ENCODE results near the gene HSD17B2.

DNA sequence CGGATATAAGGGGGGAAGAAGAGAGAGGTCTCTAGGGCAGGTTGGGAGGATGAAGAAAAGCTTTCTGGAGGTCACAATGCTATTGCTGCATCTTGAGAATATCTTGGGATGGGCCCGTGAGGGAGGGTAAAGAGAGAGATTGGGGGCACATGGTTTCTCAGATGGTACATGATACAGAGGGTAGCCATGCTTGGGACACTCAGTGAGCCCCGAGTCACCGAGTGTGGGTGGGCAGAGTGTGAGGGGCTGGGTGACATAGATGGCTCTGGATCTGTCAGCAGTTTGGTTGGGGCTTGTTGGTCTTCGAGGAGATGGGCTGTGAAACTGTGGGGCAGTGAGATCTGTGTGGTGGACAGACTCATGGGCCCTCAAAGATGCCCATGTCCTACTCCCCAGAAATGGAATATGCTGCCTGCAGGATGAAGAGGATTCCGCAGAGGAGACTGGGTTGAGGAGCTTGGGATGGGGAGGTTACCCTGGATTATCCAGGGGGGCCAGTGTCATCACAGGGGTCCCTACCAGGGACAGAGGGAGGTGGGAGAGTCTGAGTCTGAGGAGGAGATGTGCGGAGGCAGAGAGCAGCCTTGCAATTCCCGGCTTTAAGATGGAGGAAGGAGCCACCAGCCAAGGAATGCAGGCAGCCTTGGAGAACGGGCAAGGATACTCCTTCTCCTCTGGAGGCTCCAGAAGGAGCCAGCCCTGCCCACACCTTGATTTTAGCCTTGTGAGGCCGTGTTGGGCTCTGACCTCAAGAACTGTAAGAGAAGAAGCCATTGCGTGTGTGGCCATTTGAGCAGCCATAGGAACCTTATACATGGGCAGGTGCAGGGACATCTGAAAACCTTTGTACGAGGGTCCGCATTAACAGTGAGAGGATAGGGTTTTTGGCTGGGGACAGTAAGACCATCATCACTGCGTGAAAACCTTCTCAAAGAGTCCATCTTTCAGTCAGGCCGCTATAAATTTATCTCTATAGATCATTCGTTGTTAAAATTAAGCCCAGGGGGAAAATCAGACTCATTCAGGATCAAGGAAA is 84.9 kb downstream of the CMIP start:
- PRO-cap, result no peak

DNA sequence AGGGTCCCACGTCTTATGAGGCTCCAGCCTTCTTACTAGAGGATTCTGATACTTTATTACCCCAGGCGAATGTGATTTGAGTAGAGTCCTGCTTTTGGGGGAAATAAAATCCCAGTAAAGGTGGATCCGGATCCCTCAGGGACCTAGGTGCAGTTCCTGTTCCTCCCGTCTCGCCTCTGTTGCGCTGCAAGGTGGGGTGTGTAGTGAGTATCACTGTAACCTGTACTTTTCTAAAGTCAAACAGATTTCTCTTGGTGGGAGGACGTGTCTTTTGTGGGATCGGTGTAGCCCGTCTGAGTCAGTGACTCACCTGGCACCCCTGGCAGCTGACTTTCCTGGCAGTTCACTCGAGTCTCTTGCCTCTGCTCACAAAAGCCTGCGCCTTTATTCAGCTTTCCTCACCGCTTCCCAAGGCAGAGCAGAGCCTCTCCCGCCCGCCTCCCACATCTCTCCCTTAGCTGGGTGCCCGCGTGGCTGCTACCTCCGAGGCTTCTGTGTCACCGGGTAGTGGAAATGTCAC is 85.7 kb downstream of the CMIP start:
- PRO-cap, result no peak

DNA sequence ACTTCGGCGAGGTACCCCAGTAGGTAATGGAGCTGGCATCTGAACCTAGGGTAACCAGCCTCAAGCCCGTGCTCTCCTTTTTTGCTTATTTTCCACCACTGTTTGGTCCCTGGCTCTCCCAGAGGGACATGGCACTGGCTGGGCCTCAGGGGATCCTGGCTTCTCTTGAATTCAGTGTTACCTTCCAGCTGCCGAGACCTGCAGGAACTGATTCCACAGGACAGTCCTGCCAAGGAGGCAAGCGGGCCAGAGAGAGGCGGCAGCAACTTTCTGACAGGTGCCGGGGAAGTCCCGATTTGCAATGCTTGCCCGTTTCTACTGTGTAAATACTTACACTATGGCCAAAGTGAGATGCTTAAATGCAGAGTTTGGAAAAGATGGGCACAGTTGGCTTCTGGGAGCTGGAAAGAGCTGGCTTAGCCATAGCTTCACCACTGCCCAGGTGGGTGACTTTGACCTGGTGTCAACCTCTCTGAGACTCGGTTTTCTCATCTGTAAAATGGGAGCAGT is 124.8 kb downstream of the CMIP start:
- PRO-cap, result no peak

GRCh38 chr16:81583915-81584226 is 139.3 kb downstream of the CMIP start:
- PRO-cap, result no peak

DNA sequence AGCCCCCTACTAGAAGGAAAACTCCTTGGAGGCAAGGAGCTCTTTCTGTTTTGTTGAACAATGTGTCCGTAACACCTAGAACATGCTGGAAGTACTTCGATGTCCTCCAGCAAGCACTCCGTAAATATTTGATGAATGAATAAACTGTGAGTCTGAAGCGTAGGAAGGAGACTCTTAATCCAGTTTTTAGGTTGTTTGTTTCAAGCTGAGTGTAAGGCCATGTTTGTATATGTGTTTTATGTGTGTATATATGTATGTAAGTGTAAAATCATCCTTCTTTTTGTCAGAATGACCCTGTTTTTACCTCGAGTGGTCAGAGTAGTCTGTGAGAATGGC is 139.6 kb downstream of the CMIP start:
- PRO-cap, result no peak

DNA sequence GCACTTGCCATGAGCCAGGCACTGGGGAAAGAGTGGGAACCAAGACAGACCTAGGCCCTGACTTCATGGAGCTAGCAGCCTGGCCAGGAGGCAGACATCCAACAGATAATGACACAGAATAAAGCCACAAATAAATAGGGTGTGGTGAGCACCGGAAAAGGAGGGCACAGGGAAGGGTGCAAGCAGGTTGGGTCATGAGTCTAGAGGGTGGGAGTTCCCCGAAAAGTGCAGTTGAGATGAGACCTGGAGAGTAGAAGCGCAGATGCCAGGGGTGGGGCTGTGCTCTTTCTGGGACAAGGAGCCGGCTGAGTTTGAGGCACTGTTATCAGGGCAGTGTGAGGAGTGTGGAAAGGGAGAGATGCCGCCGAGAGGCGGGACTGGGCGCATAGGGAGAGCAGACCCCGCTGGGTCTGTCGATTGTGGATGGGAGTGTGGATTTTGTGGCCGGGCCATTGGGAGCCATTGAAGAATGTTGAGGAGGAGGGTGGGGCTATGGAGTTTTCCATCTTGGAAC is 162.1 kb downstream of the CMIP start:
- PRO-cap, result no peak

- PRO-cap, result no peak
Measured at GRCh38 chr16:81634602-81635181, 144.4 kb upstream of the PLCG2 start.

DNA sequence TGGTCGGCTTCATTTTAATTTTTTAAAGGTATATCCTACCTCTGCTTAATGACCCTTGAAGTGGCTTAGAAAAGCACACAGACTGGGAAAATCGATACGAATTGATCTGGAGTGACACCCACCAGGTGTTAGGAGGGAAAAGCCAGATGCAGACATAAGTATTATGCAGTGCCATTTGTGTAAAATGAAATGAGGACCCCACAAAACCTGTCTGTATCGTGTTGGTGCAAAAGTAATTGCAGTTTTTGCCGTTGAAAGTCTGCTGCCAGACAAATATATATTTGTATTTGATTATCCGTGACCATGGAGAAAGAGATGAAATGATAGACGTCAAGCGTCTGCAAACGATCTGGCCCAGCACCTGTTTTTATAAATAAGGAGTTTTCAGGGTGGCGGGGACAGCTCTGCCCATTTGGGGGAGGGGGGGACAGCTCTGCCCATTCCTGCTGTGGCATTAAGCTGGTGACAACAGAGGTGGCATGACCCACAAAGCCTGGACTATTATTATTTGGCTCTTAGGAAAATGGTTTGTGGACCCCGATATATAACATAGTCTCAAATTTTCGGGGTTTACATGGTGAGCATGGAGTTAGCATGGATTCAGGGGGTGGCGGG is 143.6 kb upstream of the PLCG2 start:
- PRO-cap, result no peak

DNA sequence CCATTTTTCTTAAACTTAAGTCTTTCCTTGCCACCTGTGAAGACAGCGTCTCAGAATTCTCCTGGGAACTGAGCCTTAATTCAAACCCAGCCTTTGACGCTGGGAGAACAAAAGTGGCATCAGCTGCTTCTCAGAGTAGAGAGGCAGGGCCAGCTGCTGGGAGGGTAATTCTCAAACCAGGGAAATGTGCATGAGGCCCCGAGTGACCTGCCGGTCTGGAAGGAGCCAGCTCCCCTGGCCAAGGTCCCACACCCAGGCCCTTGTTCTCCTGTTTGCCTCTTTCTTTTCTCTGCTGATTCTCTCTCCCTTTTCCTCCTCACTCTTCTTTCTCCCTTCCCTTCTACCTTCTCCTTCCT is 84.2 kb upstream of the PLCG2 start:
- PRO-cap, result no peak

- PRO-cap, result no peak
Measured at GRCh38 chr16:81841698-81842363, 62.7 kb downstream of the PLCG2 start.

GRCh38 chr16:81901833-81902255 is 109.4 kb downstream of the SDR42E1 start:
- PRO-cap, result no peak

DNA sequence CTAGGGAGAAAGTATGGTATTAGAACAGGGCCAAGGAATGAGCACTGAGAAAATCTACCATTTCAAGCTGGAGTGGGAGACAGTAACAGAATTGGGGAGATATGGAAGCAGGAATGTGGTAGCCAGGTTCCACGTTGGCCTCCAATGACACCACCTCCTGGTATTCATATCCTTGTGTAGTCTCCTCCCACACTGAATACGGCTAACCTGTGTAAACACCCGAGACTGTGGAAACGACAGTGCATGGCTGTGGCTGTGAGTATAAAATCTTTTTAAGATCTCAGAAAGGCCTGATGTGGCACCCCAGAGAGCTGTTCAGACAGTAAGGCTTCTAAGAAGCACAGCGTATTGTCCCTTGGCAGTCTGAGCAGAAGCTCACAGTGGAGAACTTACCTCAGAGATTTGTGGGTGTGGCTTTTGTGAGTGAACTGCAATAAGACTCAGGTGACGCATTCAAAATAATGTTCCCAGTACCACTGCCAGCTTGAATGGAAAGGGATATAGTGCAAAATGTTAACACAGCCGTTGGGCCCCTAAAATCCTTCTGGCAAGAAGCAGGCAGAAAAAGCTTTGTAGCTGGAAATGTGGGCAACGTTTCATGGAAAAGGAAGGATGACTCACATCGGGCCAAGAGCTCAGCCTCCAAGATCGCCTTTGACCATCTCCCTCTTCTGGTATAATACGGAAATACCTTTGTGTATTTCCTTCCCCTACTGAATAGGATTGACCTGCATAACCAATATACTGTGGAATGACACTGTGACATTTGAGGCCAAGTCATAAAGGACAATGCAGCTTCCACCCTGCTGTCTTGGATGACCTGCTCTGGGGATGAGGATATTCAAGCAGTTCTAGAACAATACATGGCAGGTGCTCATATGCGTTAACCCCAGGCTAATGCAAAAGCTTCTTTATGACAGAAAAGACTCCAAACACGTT is 14.3 kb downstream of the SDR42E1 start:
- PRO-cap, result no peak

- PRO-cap, result no peak
Measured at GRCh38 chr16:82034672-82035859, at the start of gene HSD17B2. HSD17B2 (plus strand) TSS chr16:82035253.

DNA sequence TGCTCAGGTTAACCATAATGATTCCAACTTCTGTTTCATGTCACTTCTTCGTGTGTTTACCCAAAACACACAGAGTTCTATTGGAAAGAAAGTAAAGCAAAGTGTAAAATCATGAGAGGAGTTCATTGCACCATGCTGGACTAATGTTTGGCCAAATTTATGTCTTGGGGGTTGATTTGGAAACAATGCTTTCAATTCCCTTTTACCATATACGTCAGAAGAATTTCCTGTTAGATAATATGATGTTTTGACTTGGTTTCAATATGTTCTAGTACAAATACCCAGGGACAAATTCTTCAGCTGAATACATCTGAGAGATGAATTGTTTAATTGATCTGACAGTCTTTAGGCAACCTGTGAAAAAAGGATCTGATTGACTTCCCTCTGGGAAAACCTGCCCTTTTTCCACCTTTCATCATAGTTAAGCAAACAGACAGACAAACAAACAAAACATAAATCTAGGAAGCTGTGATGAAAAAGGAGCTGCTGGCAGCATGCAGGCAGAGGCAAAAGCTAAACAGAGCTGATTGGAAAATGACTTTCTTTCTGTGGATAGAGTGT is 26.0 kb upstream of the MPHOSPH6 start:
- PRO-cap, result no peak

DNA sequence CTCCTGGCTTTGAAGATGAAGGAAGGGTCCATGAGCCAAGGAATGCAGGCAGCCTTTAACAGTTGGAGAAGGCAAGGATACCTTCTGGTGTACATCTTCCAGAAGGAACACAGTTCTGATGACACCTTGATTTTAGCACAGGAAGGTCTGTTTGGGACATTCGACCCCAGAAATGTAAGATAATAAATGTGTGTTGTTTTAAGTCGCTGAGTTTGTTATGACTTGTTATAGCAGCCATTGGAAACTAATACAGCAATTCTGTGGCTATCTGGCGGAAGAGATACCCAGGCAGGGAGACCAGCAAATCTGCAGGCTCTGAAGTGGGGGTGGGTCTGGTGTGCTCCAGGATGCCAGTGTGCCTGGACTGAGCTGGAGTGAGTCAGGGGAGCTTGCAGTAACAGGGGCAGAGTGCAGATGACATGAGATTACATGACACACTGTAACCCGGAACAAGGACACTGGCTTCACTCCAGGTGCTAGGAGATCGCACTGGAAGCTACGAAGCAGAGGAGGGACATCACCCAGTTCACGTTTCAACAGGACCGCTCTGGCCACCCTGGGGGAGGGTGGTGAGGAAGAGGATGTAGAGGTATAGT is 475.4 kb downstream of the CDH13 start:
- PRO-cap, result no peak

DNA sequence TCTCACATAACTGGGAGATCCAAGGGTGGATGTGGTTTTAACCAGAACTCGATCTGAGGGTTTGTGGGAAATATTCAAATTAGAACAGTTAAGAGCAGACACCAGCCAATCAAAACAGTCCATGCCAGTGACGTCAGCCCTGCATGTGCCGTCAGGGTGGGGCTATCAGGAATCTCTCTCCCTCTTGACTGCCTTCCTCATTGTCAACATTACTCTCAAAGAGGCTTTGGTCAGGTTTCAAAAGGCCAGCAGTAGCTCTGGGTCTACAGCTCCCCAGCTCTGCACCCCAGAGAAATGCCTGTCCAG is 94.2 kb upstream of the HSBP1 start:
- PRO-cap, result no peak

- PRO-cap, result no peak
Measured at GRCh38 chr16:83813876-83814800, 6.4 kb downstream of the HSBP1 start.

DNA sequence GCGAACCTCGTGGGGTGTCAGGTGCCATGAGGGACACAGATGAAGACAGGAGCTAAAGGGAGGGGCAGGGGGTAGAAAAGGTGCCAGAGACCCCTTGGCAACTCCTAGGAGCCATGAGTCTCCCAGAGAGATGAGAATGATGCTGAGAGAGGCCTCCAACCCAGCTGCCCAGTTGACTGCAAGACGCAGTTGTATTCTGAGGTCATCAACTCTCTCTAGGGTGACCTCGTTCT is 13.4 kb downstream of the MLYCD start:
- PRO-cap, result no peak

DNA sequence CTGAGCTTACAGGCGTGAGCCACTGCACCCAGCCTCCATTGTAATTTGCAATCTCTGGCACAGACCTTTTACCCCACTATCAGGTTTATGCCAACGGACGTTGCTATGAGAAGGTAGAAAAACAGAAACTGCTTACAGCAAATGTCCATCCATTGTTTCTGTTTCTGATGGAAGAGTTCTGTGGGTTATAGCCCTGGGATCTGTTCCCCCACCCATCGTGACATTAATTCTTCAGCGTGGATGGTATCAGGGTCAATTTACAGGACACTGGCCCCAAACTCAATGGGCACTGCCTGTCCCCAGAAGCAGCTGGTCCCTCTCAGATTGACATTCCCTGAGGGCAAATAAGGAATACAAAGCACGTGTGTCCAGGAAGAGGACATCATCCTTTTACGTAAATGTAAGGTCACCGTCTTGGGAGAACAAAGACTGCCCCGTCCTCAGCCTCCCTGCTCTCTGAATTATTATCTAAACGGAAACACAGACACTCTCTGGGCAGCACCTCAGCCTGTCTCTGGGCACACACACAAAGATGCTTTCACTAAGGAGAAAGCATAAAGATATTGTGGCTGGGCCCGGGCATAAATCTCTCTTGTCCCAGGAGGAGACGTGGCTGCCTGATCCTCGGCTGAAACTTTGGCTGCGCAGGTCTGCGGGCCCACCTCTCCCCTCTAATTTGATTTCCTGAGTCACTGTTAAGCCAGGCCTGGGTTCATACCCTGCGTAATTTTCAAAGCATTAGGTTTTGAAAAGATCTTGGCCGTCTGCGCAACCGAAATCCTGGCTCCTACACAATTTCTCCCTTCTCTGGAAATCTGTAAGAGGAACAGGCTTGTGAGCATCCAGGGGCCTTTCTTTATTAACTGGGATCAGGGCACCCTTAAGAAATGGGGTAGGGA is 5.1 kb downstream of the KCNG4 start:
- PRO-cap, result no peak

DNA sequence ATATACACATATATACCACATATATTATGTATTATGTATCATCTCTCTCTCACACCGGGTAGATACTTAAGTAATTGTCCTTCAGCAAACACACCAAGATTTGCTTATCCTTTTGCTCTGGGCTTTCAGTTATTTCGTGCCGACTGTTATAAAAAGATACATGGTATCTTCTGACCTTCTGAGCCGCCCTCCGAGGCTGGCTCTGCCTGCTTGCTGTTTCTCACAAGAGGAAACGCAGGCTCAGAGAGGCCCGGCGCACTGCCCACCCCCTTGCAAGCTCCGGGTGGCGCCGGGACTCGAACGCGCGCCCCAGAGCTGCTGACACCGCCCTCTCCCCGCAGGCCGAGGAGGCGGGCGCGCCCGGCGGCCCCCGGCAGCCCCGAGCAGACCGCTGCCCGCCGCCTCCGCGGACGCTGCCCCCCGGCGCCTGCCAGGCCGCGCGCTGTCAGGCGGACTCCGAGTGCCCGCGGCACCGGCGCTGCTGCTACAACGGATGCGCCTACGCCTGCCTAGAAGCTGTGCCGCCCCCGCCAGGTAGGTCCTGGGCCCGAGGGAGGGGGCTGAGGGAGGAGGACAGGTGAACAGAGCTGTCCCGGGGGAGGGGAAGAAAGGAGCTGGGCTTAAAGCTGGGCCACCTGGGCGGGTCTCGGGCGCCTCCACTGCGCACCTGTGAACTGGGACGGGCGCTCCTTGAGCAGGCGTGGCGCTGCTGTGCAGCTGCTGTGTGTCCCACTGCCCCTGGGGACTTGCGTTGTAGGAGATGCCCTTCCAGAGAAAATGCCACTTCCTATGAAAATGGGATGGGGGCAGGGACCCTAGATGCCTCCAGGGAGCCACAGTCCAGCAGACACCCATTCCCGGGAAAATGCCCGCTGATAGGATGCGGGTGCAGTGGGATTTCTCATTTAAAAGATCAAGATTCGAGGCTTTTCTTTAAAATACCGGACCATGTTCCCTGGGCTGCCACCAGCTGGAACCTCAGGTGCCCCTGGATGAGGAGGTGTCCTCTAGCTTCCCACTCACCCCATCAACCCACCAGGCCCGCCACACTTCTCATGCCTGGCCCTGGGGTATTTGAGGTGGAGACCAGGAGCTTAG is 18.3 kb downstream of the WFDC1 start:
- PRO-cap, result no peak